ENCODE results near the gene HMGCS2.

GRCh38 chr1:118912514-118912890 lies 75.6 kb downstream of the TBX15 start:
- PRO-cap, 5 experiments = peak in 3 of 5 experiments; most common plus-strand start chr1:118912789 (in 1); most common minus-strand start chr1:118912683 (in 1)
- RAMPAGE, long total RNA, 2 experiments = no peak in any of the 2 experiments
- RRBS = no CpG with 5 or more reads among the region's 2 CpGs

GRCh38 chr1:119032981-119033413 lies 44.9 kb upstream of the TBX15 start:
- PRO-cap, 5 experiments = no peak in any of the 5 experiments
- RAMPAGE, long total RNA, 2 experiments = no peak in any of the 2 experiments
- RRBS = no CpG with 5 or more reads among the region's 22 CpGs

DNA sequence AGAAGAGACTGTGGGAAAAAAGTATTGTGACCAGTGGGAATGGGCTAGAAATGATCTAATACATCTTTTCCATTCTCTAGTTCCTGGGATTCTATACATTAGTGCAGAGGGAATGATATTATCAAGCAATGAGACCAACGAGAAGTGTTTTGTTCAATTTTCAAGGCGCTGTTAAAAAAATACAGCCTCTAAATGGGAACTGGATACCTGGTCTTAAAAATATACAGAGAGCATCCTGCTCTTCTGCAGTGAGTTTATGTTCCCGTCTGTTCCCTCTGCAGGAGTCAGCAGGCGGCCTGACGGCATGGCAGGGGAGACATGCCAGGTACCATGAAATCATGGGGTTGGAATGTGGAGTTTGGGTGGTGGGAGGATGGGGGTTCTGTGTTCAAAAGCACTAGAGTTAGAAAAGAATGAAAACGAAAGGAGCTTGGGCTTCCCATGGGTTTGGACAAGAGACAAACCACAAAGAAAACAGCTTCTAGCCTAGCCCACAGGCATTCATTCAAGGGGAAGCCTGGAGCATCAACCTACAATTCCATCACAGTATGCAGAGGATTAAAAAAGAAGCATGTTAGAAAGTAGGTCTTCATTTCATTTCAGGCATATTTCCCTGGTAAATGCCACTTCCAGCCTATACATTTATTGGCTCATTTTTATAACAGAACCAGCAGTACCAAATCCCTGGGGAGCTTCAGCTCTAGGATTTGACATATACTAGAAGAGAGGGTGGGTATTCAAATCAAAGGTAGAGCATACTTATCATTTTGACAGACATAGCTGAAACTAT lies 59.9 kb downstream of the WARS2 start:
- PRO-cap, 5 experiments = no peak in any of the 5 experiments
- RAMPAGE, long total RNA, 2 experiments = no peak in any of the 2 experiments
- RRBS = no CpG with 5 or more reads among the region's 6 CpGs

DNA sequence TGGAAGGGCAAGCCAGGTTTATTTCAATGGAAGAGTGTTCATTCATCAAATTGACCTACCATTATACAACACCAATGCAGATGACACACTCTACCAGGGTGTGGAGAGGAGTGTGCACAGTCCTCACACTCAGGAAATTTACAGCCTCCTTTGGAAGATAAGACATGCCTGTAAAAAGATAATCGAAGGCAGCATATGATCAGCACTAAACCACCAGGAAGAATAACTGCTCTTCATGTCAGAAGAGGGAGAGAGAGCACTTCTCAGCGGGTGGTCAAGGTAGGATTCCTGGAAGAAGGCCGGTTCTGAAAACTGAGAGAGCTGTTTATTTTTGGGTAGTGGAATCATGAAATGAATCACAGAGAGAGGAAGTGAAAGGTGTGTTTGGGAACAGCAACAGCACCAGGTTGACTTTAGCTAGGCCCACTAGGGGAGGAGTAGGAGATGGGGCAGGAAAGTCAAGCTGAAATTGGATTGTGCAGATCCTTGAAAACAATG lies 14.0 kb upstream of the ZNF697 start:
- PRO-cap, 5 experiments = no peak in any of the 5 experiments
- RAMPAGE, long total RNA, 2 experiments = no peak in any of the 2 experiments
- RRBS = no CpG with 5 or more reads among the region's 3 CpGs

DNA sequence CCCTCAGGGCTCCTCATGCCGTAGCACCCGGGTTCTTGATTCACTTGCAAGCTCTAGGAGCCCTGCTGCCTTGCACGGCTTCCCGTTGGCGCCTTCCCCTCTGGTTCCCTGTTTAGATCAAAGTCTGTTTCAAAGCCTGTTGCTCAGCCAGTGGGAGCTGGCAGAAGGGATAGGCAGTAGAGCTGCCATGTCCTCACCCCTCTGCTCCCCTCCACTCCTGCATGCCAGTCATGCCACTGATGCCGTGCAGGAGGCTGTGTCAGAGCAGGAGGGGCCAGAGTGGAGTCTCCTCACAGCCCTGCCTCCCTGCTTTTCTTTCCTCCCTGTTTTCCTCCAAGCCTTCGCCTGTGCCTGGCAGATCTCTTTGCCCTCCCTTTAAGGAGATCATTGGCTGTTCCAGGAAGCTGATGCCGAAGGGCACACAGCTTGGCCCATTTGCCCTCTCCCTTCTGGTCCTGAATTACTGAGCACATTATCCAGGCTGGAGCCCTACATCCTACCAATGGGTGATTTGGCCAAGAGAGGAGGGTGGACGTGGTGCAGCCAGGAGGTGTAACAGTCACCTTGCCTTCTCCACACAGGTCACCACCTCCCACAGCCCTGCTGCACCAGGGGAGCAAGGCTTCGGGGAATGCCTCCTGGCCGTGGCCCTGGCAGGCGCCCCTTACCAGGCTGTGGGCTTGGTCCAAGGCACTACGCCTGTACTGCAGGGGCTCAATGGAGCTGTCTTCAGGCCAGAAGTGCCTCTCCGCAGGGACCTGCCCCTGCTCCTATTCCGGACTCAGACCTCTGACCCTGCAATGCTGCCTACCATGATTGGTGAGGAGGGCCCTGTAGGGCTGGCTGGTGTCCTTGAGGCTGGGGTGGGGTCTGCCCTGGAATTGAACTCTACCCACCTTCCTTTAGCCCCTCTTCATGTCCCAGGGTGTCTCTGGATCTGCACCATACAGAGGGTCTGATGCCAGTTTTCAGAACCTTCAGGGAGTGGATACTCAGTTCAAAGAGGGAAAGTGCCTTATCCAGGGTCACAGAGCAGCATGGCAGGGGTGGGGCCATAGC lies 26.1 kb downstream of the HMGCS2 start:
- PRO-cap, 5 experiments = no peak in any of the 5 experiments
- RAMPAGE, long total RNA, 2 experiments = no peak in any of the 2 experiments
- RRBS = no CpG with 5 or more reads among the region's 15 CpGs

- PRO-cap, 5 experiments = peak in 5 of 5 experiments; most common plus-strand start chr1:119769020 (in 5); most common minus-strand start chr1:119768905 (in 5)
- RAMPAGE, long total RNA, 2 experiments = start-site peak on the minus strand in 2 of 2 experiments, at chr1:119768901-119768957 at its widest, 2,083 to 9,621 reads per replicate
- RRBS = no CpG with 5 or more reads among the region's 9 CpGs
Observed at GRCh38 chr1:119768618-119769215, at the start of gene HMGCS2. Gene HMGCS2, minus strand, starts transcription at chr1:119768905.

DNA sequence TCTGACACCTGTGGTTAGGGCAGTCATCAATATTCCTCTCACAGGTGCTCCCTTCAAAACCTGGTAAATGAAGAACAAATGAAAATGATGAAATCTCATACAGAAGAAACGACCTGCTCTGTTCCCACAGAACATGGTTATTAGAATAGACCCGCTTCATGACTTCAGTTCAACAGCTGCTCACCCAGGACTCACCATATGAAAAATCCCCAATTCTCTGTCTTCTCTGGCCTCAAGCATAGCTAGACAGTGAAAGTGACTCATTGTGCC lies 82.5 kb downstream of the NOTCH2 start:
- PRO-cap, 5 experiments = no peak in any of the 5 experiments
- RAMPAGE, long total RNA, 2 experiments = no peak in any of the 2 experiments
- RRBS = no CpG with 5 or more reads among the region's 2 CpGs

DNA sequence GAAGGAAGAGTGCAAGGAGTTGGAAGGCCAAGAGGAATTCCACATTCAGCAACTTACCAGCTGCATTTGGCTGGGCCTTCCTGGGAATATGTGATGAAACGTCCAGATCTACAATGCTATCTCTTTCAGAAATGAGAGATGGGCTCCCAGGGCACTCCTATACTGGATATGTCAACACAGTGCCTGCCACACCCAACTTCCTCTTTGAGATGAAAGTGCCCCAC lies 31.0 kb upstream of the NOTCH2 start:
- PRO-cap, 5 experiments = no peak in any of the 5 experiments
- RAMPAGE, long total RNA, 2 experiments = no peak in any of the 2 experiments
- RRBS = no CpG with 5 or more reads among the region's 1 CpG

DNA sequence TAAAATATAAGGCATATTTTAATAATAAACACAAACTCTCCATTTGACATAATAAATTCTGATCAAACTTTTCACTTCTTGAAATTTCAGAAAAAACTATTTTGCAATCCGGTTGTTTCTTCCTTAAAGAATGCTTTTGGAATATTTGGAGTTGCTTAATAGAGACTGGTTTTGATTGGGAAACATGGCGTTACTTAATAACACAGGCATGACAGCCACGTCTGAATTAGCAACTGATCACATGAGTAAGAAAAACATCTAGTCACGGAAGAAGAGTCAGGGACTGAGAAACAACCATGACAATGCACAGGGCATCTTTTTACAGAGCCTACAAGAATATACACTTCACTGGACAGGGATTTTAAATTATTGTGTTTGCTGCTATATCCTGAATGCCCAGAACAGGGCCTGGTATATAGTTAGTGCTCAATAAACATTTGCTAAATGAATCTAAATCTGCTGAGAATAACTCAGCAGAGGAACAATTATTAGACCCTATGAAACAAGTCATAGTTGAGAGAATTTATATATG lies 18.2 kb downstream of the SEC22B start:
- PRO-cap, 5 experiments = peak in 3 of 5 experiments; most common plus-strand start position 286 of the sequence (in 3)
- RAMPAGE, long total RNA, 2 experiments = no peak in any of the 2 experiments
- RRBS = no CpG with 5 or more reads among the region's 4 CpGs

DNA sequence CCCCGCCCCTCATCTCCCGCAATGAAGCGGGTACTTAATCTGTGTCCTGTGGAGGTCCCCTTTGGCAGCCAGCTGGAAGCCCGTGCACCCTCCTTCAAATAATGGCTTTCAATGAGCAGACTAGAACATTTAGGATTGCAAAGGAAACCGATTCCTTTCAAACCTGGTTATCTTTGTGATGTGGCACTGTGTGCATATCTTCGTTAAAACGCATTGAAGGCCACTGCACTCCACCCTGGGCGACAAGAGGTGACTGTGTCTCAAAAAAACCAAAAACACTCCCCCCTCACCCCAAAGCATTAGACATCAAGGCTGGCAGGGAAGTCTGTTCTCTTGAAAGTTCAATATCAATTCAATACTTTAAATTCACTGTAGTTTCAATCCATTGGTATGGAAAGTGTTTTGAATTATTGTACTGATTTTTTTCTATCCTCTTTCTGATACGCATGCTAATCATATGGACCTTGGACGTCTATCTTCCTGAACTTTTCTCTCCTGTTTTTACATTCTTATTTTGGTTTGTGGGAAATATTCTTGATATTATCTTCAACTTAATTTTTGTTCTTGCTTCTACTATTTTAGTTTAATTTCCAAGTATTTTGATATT lies 51.8 kb downstream of the PPIAL4A start:
- PRO-cap, 5 experiments = no peak in any of the 5 experiments
- RAMPAGE, long total RNA, 2 experiments = no peak in any of the 2 experiments
- RRBS = no CpG with 5 or more reads among the region's 10 CpGs

DNA sequence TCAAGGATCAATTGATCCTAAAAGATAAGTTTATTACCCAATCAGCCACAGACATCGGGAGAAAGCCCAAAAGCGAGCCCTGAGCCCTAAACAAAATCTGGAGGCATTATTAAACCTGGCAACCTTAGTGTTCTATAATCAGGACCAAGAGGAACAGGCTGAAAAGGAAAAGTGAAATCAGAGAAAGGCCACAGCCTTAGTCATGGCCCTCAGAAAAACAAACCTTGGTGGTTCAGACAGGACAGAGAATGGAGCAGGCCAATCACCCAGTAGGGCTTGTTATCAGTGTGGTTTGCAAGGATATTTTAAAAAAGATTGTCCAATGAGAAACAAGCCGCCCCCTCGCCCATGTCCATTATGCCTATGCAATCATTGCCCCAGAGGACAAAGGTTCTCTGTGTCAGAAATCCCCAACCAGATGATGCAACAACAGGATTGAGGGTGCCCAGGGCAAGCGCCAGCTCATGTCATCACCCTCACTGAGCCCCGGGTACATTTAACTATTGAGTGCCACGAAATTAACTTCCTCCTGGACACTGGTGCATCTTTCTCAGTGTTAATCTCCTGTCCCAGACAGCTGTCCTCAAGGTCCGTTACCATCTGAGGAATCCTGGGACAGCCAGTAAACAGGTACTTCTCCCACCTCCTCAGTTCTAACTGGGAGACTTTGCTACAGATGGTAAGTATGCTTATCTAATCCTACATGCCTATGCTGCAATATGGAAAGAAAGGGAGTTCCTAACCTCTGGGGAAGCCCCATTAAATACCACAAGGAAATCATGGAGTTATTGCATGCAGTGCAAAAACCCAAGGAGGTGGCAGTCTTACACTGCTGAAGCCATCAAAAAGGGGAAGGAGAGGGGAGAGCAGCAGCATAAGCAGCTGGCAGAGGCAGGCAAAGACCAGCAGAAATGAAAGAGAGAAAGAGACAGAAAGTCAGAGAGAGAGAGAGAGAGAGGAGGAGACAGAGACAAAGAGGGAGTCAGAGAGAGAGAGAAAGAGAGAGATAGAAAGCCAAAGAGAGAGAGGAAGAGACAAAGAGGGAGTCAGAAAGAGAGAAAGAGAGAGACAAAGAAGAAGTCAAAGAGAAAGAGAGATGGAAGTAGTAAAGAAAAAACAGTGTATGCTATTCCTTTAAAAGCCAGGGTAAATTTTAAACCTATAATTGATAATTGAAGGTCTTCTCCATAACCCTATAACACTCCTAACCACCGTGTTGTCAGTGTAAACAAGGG lies 326.9 kb downstream of the SRGAP2C start:
- PRO-cap, 5 experiments = peak in 5 of 5 experiments; most common plus-strand start position 48 of the sequence (in 1); most common minus-strand start position 250 of the sequence (in 5)
- RAMPAGE, long total RNA, 2 experiments = start-site peak on the plus strand in 1 of 2 experiments, centred at position 538 of the sequence, 22 reads per replicate
- RRBS = no CpG with 5 or more reads among the region's 9 CpGs

GRCh38 chr1:121522247-121522517 lies 337.4 kb downstream of the SRGAP2C start:
- PRO-cap, 5 experiments = peak in 5 of 5 experiments; most common plus-strand start chr1:121522363 (in 3)
- RAMPAGE, long total RNA, 2 experiments = no peak in any of the 2 experiments
- RRBS = no CpG with 5 or more reads among the region's 3 CpGs

- PRO-cap, 5 experiments = no peak in any of the 5 experiments
- RAMPAGE, long total RNA, 2 experiments = no peak in any of the 2 experiments
- RRBS = no CpG with 5 or more reads among the region's 22 CpGs
Observed at GRCh38 chr1:143972410-143972780, 609 bp upstream of the FAM72C start.

- PRO-cap, 5 experiments = no peak in any of the 5 experiments
- RAMPAGE, long total RNA, 2 experiments = no peak in any of the 2 experiments
- RRBS = no CpG with 5 or more reads among the region's 18 CpGs
Observed at GRCh38 chr1:144560027-144560308, 32.7 kb upstream of the PPIAL4F start.

GRCh38 chr1:145280568-145281943 lies 39.1 kb upstream of the PPIAL4D start:
- PRO-cap, 5 experiments = peak in 5 of 5 experiments; most common plus-strand start chr1:145281116 (in 5); most common minus-strand start chr1:145280733 (in 5)
- RAMPAGE, long total RNA, 2 experiments = no peak in any of the 2 experiments
- RRBS = no CpG with 5 or more reads among the region's 68 CpGs

GRCh38 chr1:145690255-145690929 lies 16.8 kb downstream of the PDZK1 start:
- PRO-cap, 5 experiments = no peak in any of the 5 experiments
- RAMPAGE, long total RNA, 2 experiments = no peak in any of the 2 experiments
- RRBS = no CpG with 5 or more reads among the region's 3 CpGs

- PRO-cap, 5 experiments = no peak in any of the 5 experiments
- RAMPAGE, long total RNA, 2 experiments = no peak in any of the 2 experiments
- RRBS = no CpG with 5 or more reads among the region's 4 CpGs
Observed at GRCh38 chr1:145711061-145712006, 4.2 kb upstream of the PDZK1 start.

DNA sequence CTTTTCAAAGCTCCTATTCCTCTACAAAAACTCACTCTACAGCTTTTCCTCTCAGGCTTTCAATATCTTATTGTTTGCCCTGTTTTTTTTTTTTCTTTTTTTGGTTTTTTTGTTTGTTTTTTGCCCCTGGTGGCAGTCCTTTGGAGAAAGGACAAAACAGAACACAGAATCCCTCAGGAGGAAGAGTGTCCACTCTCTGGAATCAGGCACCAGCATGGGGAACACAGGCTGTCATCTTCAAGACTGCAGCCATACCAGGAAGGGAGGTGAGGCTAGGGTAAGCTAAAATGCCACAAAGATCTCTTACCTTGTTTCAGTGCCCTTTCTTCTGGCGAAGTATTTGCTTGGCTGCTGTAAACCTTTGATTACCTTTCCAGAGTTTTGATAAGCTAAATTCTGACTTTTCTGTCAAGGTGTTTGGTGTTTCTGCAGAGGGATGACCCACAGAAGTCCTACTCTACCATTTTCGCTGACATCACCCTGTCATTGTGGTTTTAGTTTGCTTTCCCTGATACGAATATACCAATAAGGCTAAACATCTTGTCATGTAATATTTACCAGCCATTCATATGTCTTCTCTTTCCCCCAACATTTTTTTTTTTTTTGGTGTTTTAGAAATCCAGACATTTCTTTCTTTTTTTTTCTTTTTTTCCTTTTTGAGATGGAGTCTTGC lies 50.0 kb downstream of the RNF115 start:
- PRO-cap, 5 experiments = no peak in any of the 5 experiments
- RAMPAGE, long total RNA, 2 experiments = no peak in any of the 2 experiments
- RRBS = no CpG with 5 or more reads among the region's 3 CpGs

- PRO-cap, 5 experiments = peak in 4 of 5 experiments; most common plus-strand start chr1:145859767 (in 1); most common minus-strand start chr1:145859833 (in 4)
- RAMPAGE, long total RNA, 2 experiments = start-site peak on the minus strand in 1 of 2 experiments, at chr1:145859743-145859766 at its widest, 19 reads per replicate
- RRBS = no CpG with 5 or more reads among the region's 43 CpGs
Observed at GRCh38 chr1:145859512-145860309, 830 bp upstream of the PIAS3 start.

- PRO-cap, 5 experiments = no peak in any of the 5 experiments
- RAMPAGE, long total RNA, 2 experiments = no peak in any of the 2 experiments
- RRBS = no CpG with 5 or more reads among the region's 17 CpGs
Observed at GRCh38 chr1:145886517-145887131, 958 bp upstream of the ANKRD35 start.